Myometrial cell (primary cell): Measurements from ENCODE around the gene ERBB2.

DNA sequence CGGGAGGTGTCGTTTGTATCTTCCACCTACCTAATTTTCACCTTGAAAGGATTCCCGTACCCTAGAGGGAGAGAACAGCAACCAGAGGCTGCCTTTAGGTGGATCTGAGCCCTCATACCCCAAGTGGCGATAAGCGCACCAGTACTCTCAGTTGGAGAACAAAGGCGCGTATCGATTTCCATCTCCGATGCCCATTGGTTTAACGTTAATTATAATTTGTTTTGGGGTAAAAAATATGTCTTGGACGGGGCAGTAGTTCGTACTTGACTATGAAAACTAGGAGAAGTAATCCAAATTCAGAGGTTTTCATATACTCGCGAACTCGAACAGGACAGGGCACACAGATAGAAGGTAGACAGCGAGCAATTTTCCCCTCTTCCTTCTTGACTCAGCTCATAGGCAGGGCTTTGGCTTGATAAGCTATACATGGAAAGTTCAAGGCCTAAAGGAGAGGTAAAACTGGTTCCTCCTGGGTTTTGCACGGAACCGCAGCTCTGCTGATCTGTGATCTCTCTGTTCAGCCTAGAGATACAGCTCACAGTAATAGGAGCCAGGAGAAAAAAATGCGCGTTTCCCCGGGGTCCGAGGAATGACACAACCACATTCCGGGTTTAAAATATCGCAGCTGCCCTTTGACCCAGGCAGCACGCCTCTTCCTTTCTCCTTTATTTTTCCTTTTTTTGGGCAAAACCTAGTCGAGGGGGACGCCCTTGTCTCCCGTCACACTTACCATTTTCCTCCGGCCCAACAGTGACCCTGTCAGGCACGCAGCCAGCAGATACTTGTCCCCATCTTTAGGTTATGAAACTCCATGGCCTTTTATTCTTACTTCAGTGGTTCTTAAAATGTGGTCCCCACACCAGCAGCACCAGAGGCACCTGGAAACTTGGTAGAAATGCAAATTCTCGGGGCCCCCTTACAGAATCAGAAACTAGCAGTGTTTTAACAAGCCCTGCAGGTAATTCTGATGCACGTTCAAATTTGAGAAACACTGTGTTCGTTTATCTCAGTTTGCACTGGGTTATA is 1.8 kb upstream of the LASP1 start:
- RAMPAGE, long total RNA: no peak

DNA sequence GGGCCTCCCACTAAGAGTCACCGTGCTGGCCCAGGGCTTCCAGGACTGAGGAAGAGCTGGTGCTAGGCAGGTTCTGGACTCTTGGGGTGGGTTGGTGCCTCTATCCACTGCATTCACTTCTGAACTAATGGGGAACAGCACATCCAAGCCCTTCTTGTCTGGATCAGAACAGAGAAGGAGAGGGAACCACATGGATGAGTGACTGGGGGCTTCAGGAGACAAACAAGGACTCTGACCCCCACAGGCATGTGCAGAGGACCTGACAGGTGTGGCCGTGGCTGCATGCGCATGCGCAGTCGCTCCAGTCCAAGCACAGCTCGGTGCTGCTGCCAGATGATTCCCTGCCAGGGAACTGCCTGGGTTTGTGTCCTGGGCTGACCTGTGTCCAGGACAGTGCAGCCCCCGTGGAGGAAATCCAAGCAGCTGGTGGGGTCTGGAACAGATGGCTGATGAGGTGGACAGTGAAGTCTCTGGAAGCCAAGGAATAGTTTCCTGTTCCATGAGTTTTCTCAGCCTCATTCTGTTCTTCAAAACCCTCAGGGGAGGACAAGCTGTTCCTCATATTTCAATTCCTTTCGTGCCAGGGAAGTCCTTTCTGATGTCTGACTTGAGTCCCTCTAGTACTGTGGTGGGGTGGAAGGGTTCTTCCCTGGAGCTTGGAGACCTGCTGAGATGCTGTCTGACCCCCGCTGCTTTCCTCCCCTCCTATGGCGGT is 27.3 kb downstream of the LASP1 start:
- RAMPAGE, long total RNA: no peak

- RAMPAGE, long total RNA: no peak
Observed at GRCh38 chr17:38919569-38920557, 47.3 kb downstream of the FBXO47 start.

DNA sequence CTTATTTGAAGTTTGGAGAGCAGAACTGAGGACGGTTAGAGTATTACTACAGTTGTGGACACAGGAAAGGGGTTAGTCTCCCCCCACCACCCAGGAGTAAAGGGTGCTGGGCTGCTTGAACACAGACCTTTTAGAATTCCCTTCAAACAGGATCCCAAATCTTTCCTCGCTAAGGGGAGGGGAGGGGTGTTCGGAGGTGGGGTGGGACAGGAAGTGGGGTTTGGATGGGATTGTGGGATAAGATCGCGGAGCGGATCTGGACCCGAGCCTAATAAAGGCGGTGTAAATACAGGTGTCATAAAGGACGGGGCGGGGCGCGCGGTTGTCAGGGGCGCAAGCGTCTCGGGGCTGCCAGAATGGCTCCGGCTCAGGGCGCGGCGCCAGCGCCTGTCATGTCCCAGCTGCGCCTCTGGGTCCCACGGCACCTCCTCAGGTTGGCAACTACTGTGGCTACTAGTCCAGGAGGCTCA is 59.8 kb upstream of the FBXO47 start:
- RAMPAGE, long total RNA: no peak

- RAMPAGE, long total RNA: no peak
Observed at GRCh38 chr17:39099521-39100285, 51.7 kb downstream of the PLXDC1 start.

DNA sequence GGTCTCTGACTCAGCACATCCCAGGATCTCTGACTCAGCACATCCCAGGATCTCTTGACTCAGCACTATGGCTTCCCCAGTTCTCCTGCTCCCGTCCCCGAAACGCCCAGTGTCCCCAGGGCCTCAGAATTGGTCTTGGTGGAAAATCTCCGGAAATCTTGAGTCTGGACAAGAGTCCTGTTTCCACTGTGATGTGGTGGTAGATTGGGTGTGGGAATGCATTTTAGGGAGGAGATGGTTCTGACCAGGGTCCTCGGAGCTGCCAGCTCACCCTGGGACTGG is 19.2 kb downstream of the PLXDC1 start:
- RAMPAGE, long total RNA: no peak

DNA sequence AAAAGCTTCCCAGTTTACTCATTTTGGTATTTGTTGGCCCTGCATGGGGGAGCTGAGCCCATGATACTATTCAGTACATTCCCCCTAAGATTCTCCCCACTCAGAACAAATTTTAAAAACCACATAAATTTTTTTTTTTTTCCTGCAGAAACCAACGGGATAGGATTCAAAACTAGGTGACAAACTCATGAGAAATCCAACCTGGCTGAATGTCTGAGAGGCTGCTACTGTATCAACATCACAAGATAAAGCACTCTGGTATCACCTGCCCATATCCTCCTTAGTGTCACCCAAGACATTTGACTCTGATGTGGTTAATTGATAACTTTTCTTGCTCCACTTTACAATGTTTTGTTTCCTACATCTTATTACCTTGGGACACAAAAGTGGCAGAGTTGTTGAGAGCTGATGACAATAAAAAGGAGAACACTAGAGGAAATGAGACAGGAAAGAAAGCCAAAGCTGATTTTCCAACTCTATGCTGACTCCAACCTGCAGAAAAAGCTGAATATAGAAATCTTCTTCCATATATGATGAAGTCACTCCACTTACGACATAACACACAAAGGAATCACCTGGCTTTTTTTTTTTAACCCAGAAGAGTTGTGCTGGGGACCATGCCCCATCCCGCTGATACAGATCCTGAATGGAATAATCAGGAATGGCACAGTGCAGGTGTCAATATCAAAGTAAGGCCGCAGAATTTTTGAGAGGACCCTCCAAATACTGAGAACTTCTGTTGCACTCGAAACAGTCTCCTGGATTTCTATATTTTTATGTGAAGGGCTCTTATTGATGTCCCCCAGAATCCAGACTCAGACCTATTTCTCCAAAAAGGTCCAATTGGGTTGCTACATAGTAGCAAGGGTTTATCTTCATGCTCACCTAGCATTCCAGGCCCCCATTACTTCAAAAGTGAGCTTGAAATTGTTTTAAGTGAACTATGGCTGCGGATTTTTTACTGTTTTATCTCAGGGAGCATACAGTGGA is 4.2 kb upstream of the FBXL20 start:
- RAMPAGE, long total RNA: no peak

DNA sequence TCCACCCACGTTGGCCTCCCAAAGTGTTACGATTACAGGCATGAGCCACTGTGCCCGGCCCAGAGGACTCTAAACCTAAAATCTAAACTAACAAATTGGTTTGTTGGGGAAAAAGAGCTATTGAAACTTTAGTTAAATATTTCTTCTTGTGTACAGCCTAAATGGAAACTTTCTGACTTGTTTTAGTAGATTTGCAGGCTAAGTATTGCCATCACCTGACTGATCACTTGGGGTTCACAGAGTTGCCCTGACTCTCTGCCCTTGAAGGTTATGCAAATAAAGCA is 2.4 kb upstream of the MED1 start:
- RAMPAGE, long total RNA: no peak

DNA sequence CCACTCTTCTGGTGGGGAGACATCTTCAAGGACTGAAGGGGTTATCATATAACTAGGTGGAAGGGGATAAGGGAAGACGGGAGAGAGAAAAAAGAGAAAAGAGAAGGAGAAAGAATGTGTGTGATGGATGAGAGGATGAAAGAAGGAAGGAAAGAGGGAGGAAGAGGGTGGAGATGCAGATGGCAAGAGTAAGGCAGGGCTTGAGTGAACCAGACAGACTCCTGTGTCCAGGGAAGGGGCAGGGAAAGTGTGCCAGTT is 14.6 kb downstream of the NEUROD2 start:
- RAMPAGE, long total RNA: no peak

GRCh38 chr17:39627935-39628973 is 1.5 kb downstream of the PPP1R1B start:
- RAMPAGE, long total RNA: no peak

- RAMPAGE, long total RNA: no peak
Observed at GRCh38 chr17:39631273-39631791, 4.6 kb downstream of the PPP1R1B start.

DNA sequence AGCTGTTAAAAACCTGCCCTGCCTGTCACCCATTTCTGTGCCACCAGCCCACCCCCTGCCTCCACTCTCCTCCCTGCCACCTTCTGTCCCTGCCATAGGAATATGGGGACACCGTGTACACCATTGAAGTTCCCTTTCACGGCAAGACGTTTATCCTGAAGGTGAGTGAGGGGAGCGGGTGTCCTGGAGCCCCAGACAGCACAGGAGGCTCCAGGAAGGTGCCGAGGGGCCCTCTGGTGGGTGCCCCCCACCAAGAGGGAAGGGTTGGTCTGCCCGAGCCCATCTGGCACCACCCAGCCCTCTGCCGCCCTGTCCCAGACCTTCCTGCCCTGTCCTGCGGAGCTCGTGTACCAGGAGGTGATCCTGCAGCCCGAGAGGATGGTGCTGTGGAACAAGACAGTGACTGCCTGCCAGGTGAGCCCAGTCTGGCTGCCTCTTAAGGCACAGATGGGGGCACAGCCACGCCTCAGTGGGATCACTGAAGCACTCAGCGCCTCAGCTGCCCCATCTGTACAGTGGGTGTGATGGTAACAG is 5.0 kb upstream of the TCAP start:
- RAMPAGE, long total RNA: no peak

GRCh38 chr17:39662419-39662948 is 2.7 kb upstream of the TCAP start:
- RAMPAGE, long total RNA: no peak

DNA sequence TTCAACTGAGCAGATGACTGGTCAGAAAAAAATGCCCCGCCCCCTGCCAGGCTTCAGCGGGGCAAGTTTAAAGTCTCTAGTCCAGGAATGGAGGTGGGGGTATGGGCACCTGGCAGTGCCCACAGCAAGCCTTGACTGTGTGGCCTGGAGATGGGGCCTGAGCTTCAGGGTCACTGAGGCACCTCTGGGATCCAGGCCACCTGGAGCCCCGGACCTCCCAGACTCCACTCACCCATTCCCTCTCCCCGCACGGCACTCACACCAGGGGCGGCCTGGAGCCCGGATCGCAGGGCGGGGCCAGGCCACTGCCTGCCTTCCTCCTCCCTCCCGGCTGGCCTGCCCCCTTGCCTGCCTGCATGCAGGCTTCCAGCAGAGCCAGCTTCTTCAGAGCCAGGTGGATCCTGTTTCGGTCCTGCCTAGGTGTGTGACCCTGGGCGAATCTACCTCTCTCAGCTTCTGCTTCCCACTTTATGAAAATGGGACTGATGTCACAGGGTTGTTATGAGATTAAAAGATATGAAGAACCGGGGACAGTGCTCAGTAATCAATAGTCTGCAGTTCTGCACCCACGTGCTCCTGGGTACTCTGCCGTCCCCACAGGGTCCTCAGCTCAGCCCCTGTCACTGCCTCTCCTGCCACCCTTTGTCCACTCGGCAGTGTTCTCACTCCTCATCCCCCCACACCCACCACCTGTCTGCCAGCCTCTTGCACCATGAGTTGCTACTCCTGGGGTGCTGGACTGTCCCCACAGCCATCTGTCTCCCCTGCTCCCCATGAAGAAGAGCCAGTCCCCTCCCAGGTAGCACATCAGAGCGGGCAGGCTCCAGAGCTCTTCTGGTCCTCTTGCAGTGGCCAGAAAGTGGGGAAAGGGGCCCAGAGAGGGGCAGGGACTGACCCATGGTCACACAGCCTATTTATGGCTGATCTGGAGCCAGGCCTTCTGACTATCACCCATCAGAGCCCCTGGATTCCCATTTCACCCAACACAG is 1.2 kb upstream of the TCAP start:
- RAMPAGE, long total RNA: no peak

DNA sequence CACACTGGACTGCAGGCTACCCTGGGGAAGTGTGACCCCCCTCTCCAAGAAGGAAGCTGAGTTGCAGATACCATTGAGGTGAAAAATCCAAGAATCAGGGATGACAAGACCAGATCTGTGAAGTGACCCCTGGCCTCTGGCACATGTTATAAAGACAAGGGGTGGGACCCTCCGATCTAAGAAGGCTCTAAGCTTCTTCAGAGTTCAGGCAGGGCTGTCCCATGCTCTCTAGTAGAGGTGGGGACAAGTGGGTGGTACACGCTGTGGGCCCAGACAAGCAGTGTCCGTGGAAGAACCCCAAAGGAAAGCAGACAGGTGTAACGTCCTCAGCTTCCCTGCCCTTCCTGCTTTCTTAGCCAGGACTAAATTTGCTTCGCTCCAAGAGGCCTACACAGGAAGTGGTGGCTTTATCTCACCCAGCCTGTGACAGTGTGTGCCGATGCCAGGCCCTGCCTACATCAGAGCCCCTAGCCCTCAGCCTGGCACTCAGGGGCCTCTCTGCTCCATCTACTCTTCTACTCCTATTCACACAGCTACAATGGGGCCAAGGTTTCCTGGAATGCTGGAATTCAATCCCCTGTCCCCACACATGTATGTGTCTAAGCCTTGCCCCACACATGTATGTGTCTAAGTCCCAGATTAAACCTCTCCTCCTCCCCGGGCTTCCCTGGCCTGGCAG is 8.4 kb downstream of the PGAP3 start:
- RAMPAGE, long total RNA: no peak

DNA sequence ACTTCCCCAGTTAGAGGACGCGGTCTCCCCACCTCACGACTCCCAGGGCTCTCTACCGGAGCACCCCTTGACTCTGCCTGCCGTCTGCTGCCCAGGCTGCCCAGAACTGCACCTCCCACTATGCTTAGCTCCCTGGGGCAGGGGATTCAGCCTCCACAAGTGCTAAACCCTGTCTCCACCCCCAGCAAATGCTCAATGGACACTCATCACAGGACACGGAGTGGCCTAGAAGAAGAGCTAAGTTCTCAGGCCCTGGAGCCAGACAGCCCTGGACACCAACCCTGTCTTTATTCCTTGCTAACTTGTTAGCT is 7.9 kb downstream of the PGAP3 start:
- RAMPAGE, long total RNA: no peak

GRCh38 chr17:39699521-39700351 is at the start of gene ERBB2:
ERBB2 (plus strand) TSS chr17:39700064.
- RAMPAGE, long total RNA: no peak

DNA sequence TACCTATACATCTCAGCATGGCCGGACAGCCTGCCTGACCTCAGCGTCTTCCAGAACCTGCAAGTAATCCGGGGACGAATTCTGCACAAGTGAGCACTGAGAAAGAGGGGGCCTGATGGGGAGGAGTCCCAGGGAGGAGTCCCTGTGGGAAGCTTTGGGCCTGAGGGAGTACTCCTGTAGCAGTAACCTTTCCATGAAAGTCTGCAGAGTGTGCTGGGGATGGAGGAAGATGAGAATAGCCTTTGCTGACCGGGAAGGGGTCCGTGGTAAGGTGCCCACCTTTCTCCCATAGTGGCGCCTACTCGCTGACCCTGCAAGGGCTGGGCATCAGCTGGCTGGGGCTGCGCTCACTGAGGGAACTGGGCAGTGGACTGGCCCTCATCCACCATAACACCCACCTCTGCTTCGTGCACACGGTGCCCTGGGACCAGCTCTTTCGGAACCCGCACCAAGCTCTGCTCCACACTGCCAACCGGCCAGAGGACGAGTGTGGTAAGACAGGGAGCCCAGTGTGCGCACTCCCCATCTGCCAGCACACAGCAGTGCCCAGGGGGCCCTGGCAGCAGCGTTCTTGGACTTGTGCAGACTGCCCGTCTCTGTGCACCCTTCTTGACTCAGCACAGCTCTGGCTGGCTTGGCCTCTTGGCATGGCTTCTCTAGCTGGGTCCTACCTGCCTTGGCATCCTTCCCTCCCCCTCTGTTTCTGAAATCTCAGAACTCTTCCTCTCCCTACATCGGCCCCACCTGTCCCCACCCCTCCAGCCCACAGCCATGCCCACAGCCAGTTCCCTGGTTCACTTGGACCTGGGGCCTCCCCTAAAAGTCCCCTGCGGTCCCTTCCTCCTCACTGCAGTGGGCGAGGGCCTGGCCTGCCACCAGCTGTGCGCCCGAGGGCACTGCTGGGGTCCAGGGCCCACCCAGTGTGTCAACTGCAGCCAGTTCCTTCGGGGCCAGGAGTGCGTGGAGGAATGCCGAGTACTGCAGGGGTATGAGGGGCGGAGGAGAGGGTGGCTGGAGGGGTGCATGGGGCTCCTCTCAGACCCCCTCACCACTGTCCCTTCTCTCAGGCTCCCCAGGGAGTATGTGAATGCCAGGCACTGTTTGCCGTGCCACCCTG is 14.5 kb downstream of the MIEN1 start:
- RAMPAGE, long total RNA: no peak

GRCh38 chr17:39740960-39741790 is 3.4 kb downstream of the GRB7 start:
- RAMPAGE, long total RNA: no peak

- RAMPAGE, long total RNA: no peak
Observed at GRCh38 chr17:39924110-39924775, 3.2 kb downstream of the ORMDL3 start.